H9 (cell line): ENCODE data around the gene CRYBB2.

- PRO-cap = bidirectional peak, plus-strand start at chr22:23763844, minus-strand start at chr22:23763663
Measured at GRCh38 chr22:23763360-23764054, 717 bp downstream of the C22orf15 start.

- PRO-cap = no peak
Measured at GRCh38 chr22:23802966-23803488, 16.3 kb downstream of the SMARCB1 start.

DNA sequence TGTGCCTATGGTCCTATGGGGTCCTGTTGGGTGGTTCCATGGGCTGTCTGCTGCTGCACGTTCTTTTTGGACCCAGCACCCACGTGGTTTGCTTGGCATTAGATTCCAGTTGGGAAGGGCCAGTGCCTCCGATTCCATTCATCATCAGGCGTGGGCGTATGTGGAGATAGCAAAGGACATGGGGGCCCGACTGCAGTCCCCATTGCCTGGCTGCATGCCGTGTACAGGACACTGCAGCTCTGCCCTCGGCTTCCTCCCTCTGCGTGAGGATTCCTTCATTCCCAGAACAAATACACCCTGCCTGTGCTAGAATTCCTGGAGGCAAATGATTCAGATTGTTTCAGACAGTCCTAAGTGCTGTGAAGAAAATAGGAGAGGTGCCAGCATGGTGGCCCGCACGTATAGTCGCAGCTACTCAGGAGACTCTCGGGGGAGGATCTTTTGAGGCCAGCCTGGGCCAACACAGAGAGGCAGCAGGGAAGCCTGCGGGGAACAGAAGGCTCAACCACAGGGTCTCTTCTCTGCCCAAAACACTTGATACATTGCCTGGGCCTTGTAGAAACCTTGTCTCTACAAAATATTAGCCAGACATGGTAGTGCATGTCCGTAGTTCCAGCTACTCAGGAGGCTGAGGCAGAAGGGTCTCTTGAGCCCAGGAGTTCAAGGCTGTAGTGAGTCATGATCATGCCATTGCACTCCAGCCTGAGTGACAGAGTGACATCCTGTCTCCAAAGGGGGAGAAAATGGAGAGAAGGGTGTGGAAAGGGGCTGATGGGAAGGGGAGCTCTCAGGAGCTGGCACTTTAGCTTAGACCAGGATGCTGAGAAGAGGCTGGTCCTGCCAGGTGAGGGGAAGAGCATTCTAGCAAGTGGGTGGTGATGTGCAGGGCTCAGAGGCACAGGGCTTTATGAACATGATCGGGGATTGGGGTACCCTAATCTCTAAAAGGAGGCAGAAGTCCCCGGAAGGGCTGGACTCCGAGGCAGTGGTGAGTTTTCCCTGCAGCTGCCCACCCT is 15.2 kb downstream of the DERL3 start:
- PRO-cap = no peak

- PRO-cap = no peak
Measured at GRCh38 chr22:23833157-23833906, 5.5 kb downstream of the DERL3 start.

DNA sequence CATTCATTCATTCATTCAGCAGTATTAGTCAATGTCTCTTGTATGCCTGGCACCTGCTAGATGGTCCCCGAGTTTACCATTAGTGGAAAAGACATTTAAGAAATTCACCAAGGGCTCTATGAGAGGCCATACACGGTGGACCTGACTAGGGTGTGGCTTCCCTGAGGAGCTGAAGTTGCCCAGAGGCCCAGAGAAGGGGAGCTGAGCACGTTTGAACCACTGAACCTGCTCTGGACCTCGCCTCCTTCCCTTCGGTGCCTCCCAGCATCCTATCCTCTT is 676 bp upstream of the MIF start:
- PRO-cap = no peak

GRCh38 chr22:23909265-23909677 is 15.1 kb downstream of the MIF start:
- PRO-cap = no peak

DNA sequence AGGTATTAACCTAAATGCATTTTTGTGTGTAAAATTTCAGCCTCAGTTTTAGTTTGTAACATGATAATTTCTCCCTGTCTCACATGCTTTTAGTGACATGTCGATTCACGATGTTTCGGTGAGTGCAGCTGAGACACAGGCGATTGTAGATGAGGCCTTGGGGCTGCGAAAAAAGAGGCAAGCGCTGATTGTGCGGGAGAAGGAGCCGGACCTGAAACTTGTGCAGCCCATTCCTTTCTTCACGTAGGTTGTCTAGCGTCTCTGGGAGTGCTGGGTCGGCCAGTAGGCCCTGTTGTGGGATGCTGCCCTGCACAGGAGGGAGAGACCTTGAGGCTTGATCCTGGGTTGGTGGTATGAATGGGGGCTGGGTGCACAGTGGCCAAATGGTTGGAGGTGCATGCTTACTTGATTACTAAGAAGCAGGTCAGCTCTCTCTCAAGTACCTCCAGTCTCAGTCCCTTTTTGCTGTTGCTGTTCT is 39.7 kb downstream of the CABIN1 start:
- PRO-cap = no peak

DNA sequence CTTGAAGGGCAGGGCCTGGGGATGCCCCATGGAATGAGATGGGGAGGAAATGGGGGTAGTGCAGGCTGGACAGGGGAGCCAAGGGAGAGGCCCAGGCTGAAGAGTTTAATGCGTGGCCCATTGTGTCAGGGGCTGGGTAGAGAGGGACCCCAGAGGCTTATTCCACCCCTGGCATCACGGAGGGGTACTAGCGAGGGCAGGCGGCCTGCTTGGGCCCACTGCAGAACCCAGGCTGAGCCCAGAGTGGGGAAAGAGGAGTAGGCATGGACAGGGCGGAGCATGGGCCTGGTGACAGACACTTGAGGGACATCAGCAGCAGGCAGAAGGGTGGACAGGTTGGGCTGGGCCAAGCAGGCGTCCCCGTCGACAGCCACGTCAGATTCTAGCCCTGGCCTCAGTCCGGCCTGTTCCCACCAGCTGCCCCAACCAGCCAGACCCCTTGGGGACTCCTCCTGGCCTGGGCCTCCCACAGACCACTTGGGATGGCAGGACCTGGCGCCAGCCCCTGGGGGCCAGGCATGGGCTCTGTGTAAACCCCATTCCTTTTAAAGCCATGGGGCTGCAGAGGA is 4.8 kb upstream of the SUSD2 start:
- PRO-cap = no peak

GRCh38 chr22:24433927-24435022 is 6.9 kb downstream of the ADORA2A start:
- PRO-cap = no peak

DNA sequence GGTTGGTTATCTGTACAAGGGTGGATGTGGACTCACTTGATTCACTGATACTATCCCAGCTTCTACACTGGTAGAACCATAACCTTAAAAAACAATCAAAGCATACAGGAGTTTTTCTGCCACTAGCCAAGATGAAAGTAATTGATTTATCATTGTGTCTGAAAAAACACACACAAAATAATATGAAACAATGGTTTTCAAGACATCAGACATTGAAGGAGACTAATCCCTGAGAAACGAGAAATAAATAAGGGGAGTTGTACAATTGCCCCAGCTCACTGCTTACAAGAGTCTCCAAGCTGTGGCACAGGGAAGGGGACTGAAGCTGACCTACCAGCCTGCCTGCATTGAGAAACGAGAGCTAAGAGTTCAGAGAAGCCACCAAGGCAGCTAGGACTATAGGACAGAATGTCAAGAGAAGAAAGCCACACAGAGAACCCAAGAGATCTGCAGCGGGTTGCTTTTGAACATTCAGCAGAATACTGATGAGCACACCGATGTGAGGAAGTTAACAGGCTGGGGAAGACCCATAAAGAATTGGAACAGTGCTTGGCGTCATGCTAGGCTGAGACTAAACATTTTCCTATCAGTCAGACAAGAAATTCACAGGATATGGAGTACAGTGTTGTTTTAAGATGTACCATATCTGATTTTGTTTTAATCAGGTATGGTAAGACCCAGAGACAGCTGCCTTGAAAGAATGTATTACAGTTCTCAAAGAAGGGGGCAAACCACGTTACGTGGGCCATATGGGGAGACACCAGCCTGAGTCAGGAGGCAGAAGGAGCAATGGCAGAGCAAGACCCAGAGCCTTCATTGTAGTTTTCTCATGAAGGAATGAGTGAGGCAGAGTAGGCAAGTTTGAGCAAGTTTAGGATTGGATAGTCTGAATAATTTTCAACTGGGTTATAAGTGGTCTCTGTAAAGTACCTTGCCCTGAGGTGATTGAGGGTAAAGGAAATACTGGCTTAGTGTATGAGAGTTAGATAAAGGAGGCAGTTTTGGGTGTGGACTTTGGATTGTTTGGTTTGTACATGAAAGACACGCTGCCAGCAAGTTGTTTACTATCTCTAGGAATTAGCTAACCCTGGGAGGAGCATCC is 14.5 kb downstream of the LRRC75B start:
- PRO-cap = no peak

GRCh38 chr22:24603366-24603861 is 421 bp downstream of the GGT1 start:
- PRO-cap = bidirectional peak, plus-strand start at chr22:24603702, minus-strand start at chr22:24603603

GRCh38 chr22:24686670-24686983 is 83.6 kb downstream of the GGT1 start:
- PRO-cap = no peak

DNA sequence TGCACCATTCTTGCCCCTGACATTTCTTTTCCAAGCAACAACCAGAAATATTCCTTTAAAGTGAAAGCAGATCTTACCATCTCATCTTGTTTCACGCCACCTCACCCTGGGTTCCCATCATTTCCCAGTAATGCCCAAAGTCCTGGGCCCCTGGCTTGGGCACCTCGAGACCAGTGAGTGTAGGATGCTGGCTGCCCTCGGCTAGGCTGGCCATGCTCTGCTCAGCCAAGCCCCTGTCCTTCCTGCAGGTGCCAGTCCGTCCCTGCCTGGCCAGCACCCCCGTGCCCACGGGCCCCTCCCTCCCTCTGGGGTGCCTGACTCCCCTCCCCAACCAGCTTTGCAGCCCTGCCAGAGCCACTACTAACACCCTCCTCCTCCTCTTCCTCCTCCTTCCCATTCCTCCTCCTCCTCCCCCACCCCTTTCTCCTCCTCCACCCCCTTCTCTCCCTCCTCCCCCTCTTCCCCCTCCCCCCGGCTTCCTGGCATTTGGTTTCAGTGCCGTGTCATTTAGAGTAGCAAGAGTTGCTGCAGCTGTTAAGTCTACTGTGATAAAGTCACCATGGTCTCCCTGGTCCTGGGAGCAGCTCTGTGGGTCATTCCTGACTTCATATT is 78.6 kb downstream of the PIWIL3 start:
- PRO-cap = unidirectional peak, plus-strand start at position 486 of the sequence

DNA sequence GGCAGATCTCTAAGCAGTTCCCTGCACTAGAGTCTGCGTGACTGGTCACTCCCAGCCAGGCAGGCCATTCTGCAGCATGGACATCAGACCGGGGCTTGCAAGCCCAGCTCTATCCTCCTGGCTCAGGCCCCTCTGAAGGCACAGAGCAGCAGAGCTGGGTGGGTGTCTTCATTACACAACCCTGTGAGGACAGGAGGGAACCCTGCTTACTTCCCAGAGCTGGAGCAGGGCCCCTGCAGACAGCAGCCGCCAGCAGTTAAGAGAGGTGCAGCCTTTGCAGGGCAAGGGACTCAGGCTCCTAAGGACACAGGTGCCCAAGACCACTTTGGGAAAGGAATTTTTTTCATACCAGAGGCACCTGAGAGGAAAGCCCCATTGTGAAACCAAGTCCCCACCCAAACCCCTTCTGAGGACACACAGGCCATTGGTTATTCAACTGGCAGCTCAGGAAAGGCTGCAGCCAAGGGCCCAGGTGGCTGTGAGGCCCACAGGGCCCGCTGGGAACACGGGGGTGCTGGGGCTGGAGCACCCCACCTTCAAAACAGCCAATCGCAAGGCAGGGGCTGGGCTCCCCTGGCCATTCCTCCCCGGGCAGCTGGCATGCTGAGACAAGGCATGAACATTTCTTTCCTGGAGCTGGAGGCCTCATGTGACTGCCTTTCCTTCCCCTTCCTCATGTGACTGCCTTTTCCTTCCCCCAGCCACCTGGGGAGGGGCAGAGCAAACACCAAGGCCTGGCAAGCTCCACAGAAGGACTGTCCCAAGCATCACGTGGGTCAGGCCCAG is 77.0 kb downstream of the PIWIL3 start:
- PRO-cap = no peak

- PRO-cap = no peak
Measured at GRCh38 chr22:24985157-24985390, 32.6 kb downstream of the KIAA1671 start.

- PRO-cap = no peak
Measured at GRCh38 chr22:25028873-25029736, 76.6 kb downstream of the KIAA1671 start.

DNA sequence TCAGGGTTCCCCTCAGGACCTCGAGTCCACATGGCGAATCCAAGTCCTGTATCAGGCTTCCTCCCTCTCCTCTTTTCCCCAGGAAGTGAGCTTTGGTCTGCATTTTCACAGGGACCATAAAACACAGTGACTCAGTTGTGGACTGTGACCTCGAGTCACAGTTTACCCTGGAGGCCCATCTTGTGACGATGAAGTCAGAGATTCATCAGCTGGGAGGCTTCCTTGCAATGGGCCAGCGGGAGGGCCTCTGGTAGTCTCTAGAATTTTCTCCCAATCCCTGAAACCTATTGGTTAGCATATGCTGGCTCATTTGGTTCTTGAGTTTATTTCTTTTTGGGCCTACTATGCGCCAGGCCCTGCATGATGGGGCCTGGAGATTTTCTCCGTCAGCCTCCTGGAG is 100.7 kb downstream of the KIAA1671 start:
- PRO-cap = no peak

- PRO-cap = no peak
Measured at GRCh38 chr22:25111661-25112076, 88.0 kb upstream of the CRYBB3 start.

- PRO-cap = no peak
Measured at GRCh38 chr22:25219537-25219891, at the start of gene CRYBB2. Gene CRYBB2, plus strand, starts transcription at chr22:25219639.

GRCh38 chr22:25361155-25361648 is 141.8 kb downstream of the CRYBB2 start:
- PRO-cap = no peak